Metastatic Pancreatic Carcinoma in the Ovary (tissue), 1 donor: ENCODE data around the gene TNFSF15.

DNA sequence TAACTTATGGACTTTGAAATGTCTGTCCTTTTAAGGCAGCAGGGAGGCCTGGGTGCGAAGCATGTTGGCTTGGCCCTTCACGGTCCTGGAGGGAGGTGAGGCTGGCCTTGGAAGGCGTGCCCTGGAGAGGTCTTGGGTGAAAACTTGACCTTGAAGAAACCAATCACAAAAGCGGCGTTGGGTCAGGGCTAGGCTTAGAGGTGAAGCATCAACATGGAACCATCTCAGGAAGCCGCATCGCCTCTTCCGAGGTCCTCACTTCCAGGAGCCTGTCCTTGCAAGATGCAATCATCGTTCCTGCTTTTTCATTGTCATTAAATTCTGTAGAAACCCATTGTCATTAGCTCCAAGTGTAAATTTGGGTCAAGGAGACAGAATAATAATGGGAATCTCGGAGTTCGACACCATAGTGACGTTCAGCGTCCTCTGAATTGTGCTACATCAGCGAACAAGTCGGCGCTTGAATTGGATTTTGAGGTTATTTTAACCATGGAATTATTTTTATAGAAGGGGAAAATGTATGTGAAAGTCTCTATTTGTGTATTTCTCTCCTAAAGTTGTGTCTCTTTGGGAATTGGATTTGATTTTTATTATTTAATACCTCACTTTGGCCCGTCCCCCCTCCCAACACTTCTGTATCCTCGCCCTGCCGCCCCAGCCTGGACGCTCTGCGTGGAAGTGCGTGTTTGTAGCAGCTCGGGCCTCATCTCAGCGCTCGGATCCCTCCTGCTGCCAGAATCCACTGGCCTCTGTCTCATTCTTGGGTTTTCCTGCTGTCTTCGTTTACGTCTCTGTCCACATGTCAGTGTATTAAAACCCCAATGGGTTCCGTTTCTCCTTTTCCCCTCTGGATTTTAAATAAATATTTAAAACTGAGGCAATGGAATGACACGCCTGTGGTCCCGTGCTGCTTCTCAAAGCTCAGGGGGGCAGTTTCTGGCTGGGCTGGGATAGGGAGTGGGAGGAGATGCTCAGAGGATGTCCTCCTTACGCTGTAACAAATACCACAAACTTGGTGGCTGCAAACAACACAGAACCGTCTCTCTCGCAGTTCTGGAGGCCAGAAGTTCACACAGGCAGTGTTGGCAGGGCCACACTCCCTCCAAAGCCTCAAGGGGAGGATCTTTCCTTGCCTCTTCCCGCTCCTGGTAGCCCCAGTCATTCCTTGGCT is 10.9 kb upstream of the ORM1 start:
- PRO-cap = no peak

DNA sequence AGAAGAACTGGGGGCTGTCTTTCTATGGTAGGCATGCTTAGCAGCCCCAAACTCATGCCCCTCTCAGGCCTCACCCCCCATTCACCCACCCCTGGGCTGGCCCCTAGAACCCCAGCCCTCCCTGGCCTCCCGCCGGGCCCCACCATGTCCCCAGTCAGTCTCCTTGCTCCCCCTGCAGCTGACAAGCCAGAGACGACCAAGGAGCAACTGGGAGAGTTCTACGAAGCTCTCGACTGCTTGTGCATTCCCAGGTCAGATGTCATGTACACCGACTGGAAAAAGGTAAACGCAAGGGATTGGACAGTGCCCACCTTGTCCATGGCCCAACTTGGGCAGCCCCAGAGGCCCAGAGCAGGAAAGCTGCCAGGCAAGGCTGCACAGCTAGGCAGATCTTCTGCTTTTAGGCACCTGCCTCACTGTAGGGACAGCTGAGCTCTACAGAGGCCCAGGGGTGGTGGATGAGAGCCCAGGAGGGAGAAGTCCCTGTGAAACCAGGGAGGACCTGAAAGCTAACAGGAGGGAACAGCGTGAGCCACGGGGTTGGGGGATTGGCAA is 2.1 kb downstream of the ORM2 start:
- PRO-cap = no peak

DNA sequence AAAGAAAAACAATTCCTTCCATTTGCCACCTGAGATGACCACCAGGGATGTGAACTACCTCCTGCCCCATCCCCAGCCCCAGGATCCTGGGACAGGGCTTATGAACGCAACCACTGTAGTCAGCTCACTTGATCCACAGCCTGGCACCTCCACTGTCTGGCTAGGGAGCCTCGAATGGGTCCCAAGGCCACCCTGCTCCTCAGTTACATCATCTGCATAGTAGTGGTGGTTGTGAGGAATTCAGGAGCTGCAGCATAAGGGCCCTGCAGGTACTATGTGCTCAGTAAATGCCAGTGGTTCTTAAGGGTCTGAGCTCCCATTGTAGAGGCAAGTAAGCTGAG is 2.8 kb downstream of the ORM2 start:
- PRO-cap = no peak

DNA sequence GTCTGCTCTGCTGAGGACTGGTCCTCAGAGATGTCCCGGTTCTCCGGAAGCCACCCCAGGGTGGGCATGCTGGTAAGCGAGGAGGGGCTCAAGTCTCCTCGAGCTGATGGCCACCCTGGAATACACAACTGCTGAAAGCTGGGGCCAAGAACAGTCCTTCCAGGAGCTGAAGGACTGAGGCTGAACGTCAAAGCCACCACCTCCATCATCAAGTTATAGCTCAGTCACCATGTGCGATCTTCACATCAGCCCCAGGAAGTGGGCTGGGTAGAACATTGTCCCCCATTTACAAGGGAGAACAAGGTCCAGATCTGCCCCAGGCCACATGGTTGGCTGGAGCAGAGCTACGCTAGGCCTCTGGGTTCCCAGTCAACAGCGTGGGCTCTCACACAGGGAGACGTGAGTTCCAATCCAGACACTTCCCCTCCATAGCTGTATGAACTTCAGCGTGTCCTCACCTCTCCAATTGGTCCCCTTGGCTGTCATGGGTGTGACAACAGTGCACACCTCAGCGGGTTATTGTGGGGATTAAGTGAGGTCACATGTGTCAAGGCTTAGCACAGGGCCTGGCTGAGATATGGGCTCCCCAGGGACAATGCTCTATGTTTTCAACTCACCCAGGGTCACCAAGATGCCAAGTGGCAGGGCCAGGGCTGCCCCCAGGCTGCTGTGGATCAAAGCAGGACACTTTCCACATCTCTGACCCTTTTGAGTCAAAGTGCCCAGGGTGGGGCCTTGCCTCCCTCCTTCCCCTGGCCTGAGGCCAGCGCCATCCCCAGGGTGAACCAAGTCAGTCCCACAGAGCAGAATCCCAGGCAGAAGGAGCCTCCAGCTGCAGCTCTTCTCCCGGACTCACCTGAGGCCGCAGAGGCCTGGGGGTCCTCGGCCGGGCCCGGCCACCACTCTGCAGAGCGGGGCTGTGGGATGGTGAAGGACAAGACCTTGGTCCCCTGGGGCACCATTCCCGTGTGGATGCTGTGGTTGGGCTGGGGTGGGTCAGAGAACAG is 19.9 kb downstream of the AKNA start:
- PRO-cap = no peak

DNA sequence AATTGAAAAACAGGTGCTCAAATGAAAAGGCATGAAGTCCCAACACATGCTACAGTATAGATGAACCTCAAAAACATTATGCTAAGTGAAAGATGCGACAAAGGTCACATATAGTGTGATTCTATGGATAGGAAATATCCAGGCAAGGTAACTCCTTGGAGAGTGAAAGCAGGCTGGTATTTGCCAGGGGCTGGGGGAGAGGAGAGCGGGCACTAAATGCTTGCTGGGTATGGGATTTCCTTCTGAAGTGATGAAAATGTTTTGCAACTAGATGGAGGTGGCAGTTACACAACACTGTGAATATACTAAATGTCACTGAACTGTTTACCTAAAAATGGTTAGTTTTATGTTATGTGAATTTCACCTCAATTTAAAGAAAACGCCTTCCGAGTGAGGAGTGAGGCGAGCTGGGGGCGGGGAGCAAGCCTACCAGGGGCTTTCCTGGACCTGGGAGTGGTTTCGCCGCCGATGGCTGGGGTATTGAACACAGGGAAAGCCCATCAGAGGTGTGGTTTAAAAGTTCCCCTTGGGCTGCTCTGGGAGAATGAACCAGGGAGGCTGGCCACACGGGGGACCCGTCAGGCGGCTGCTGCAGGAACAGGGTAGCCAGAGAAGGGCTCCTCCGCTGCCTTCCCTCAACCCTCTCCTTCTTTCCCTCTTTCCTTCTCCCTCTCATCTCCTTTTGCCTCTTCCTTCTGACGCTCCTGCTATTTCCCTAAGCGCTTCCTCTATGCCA is 5.0 kb downstream of the AKNA start:
- PRO-cap = no peak

GRCh38 chr9:114397515-114398566 is 10.1 kb upstream of the AKNA start:
- PRO-cap = unidirectional peak, minus-strand start at chr9:114397941; bidirectional peak, plus-strand start at chr9:114398678, minus-strand start at chr9:114398472

- PRO-cap = unidirectional peak, minus-strand start at chr9:114588972
Observed at GRCh38 chr9:114588175-114589084, 861 bp downstream of the ATP6V1G1 start.

DNA sequence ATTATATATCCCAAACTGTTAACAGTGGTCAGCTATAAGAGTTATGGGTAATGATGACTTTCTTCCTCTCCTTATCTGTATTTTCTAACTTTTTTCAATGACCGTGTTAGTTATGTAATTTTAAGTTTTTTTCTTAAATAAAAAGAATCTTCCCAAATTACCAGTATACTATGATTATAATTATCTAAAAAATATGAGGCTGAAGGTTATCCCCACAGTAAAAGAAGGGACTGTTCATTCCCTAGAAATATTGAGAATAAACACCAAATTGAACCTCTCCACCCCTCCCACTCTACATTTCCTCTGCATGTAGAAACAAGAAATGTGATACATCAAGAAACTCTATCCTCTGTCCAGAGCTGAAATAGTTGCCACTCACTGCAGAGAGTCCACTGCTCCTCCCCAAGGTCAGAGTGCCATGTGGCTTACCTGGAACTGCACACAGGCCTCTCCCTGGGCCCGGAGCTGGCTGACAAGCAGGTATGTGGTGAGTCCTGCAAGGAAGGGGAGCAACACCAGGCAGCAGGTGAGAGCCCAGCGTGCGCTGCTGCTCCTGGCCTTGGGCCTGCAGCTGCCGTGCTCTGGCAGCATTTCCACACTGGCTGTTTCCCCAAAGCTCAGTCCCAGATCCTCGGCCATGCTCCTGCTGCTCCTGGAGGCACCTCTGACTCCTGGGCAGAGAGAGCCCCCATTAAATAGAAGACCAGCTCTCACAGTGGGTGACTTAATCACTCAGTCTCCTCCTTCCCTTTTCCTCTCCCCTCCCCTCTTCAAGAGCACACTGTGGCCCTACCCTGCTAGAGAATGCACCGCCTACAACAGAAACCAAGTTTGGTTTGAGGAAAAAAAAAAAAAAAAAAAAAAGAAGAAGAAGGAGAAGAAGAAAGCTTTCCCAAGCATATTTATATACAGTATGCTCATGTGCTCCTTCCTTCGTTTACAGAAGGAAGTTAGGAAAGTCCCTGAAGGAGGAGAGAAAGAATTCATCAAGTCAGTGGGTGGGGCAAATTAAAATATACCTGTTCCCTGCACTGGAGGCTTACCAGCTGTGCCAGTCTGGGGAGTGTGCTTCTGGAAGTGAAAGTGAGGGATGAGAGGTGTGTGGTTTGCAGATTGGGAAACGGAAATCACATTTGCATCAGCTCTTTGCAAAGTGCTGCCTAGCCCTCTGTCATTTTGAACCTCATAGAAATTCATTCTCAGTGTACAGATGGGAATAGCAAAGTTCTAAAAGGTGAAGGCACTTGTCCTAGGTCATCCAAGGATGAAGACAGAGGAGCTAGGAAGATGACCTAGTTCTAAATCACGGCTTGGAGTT is at the start of gene TNFSF15:
TSS of gene TNFSF15 (minus strand) at position 666 of the 1,318 bp plus-strand sequence.
- PRO-cap = unidirectional peak, minus-strand start at position 666 of the sequence

DNA sequence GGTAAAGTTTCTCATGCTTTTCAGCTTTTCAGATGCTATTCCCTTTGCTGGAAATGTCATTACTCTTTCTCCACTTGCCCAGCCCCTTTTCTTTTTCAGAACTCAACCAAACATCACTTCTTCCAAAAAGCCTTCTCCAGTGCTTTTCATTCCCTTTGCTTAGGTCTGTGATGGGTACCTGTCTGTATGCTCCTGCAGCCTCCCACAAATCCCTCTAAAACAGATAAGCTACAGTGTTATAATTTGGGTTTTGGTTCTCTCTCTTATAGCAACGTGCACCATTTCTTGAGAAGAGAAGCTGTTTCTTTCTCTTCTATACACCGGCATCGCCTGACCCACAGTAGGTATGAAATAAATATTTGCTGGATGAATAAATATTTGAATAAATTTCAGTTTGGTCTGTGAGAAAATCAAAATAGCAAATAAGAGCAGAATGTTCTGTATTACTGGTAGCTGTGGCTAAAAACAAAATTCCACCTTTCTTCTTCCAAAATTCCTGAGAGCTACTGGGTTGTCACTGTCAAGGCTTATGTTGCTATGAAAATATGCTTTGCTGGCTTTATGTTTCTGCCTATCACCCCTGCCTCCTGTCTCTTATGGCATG is 49.1 kb downstream of the TNC start:
- PRO-cap = no peak

DNA sequence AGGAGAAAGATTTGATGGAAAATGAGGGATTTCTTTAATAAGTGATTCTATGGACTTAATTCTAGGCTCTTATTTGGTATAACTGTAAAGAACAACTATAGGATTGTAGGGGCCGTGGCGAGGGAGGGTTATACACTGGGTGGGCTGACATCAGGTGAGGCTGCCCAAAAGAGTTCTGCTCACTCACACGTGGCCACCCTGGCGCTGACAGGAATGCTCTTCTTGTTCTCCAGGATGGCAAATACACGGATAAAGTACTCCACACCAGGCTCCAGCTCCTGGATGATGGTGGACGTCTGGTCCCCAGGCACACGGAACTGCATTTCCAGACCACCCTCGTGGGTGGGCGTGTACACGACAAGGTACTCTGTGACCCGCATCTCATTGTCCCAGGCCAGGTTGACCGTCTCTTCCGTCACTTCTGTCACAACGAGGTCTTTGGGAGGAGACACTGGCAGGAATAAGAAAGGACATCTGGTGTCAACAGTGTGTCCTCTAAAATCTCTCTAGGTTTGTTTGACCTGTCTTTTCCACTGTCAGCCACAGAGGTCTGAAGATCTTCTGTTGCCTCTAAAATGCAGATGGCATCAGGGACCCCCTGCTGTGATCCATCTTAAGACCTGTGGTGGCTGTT is 33.8 kb downstream of the TNC start:
- PRO-cap = no peak

GRCh38 chr9:115114842-115115603 is 2.9 kb downstream of the TNC start:
- PRO-cap = no peak

DNA sequence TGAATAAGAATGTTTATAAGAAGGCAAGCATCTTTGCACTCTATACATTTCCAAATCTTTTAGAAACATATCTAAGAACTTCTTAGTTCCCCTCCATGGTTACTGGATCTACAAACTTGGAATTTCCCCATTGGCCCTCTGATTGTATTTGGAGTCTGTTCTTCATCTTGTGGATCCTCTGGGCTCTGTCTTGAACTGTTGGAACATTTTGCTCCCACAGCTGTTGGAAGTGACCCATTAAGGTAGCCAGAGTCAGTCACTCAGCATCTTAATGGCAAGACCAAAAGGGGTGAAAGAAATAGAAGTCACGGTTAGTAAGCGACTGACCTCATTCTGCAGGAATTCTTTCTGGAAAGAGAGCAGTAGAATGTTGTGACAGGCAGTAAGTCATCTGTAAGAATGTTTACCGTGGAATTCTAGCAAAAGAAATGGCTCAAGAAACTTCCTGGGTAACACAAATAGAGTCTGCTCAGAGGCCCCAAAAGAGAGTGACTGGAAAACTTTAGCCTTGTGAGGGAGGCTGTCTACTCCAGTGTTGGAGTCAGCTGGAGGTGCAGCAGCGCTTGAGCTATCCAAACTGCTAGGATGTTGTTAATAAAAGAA is 28.6 kb upstream of the TNC start:
- PRO-cap = no peak

DNA sequence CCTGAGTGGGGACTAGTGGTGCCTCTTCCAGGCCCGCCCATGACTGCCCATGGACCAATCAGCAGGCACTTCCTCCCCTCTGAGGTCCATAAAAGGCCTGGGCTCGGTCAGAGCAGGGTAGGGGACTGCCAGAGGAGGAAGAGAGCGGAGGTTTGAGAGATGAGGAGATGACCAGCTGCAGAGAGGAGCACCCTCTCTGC is 267.9 kb upstream of the TNC start:
- PRO-cap = no peak

GRCh38 chr9:115466440-115467340 is 348.7 kb upstream of the TNC start:
- PRO-cap = no peak

DNA sequence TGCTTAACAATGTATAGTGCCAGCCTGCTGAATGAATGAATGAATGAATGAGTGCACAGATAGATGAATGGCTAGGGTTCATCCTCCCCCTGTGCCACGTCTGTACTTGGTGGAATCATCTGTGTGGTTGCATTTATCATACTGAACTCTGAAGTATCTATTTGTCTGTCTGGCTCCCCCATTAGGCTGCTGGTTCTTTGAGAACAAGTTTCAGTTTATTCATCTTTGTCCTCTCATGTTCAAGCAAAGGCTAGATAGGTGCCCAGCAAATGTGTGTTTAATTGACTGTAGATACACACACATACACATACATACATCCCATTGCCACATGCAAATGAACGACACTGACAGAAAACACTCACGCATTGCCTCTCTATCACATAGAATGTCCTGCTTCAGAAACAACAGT is 150.4 kb downstream of the PAPPA start:
- PRO-cap = no peak

DNA sequence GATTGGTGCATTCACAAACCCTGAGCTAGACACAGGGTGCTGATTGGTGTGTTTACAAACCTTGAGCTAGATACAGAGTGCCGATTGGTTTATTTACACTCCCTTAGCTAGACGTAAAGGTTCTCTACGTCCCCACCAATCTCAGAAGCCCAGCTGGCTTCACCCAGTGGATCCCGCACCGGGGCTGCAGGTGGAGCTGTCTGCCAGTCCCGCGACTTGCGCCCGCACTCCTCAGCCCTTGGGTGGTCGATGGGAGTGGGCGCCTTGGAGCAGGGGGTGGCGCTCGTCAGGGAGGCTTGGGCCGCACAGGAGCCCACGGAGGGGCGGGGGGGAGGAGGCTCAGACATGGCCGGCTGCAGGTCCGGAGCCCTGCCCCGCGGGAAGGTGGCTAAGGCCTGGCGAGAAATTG is 61.7 kb upstream of the TLR4 start:
- PRO-cap = no peak

GRCh38 chr9:119968905-119969449 is 599.7 kb upstream of the BRINP1 start:
- PRO-cap = no peak

- PRO-cap = no peak
Observed at GRCh38 chr9:120129680-120129985, 450.3 kb downstream of the CDK5RAP2 start.

- PRO-cap = bidirectional peak, plus-strand start at chr9:120353819, minus-strand start at chr9:120353673
Observed at GRCh38 chr9:120353401-120353951, 226.5 kb downstream of the CDK5RAP2 start.

DNA sequence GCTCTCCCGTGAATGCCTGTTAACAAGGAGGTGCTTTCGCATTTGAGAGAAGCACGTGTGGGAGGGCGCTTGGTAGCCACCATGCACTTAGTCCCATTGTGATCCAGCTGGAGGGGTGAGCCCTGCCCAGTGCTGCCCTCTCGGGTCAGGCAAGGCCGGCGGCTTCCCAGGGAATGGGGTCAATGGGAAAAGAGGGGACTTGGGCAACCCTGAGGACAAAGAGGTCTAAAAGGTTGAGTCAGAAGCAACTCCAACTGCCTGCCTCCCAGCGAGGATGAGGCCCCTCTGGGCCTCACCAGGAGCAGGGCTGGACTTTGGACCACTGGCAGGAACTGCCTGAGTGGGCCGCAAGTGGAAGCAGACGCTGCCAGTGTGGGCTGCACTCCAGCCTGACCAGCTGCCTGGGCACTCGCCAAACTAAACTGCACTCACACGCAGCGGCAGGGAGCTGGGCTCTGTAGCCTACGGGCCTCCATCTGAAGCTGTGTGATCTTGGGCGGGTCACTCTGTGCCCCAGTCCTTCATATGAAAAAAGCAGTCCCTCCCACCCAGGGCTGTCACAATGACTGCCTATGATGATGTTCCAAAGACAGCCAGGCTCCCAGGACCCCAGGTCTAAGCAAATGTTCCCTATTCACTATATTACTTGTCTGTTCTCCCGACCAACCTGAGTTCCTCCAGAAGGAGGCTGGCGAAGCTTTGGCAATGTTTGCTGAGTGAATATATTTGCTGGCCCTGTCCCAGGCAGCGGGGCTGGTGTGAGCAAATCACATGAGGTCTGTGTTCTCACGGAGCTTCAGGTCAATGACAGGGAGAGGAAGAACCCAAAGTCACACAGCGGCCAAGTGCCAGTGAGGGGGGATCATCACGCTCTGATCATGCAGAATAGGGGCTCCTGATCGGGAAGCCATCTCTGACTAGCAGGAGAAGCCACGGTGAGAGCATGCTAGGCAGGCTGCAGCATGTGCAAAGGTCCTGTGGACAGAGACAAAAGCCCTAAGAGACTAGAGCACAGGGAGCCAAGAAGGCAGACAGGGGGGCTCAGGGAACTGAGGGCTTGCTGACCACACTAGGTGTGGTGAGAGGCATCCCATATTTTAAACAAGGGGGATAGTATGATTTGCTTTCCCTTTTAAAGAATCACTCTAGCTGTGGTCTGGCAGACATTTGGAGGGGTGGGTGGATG is 195.4 kb downstream of the CDK5RAP2 start:
- PRO-cap = unidirectional peak, minus-strand start at position 478 of the sequence; bidirectional peak, plus-strand start at position 804 of the sequence, minus-strand start at position 690 of the sequence